Duodenum (tissue), 1 donor: ENCODE results near the genes LARGE2 and ATG13.

GRCh38 chr11:44630391-44630862 is 65.0 kb downstream of the CD82 start:
- PRO-cap = no peak

GRCh38 chr11:44893098-44893738 is 57.5 kb downstream of the TP53I11 start:
- PRO-cap = no peak

- PRO-cap = no peak
Observed at GRCh38 chr11:44919138-44919799, 31.4 kb downstream of the TP53I11 start.

DNA sequence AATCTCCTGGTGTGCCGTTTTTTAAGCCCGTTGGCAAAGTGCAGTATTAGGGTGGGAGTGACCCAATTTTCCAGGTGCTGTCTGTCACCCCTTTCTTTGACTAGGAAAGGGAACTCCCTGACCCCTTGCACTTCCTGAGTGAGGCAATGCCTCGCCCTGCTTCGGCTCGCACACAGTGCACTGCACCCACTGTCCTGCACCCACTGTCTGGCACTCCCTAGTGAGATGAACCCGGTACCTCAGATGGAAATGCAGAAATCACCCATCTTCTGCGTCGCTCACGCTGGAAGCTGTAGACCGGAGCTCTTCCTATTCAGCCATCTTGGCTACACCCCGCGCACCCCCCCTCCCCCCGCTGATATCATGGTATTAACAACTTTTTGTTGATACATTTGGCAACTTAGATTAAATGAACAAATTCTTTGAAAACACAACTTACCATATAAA is 18.3 kb upstream of the PRDM11 start:
- PRO-cap = no peak

DNA sequence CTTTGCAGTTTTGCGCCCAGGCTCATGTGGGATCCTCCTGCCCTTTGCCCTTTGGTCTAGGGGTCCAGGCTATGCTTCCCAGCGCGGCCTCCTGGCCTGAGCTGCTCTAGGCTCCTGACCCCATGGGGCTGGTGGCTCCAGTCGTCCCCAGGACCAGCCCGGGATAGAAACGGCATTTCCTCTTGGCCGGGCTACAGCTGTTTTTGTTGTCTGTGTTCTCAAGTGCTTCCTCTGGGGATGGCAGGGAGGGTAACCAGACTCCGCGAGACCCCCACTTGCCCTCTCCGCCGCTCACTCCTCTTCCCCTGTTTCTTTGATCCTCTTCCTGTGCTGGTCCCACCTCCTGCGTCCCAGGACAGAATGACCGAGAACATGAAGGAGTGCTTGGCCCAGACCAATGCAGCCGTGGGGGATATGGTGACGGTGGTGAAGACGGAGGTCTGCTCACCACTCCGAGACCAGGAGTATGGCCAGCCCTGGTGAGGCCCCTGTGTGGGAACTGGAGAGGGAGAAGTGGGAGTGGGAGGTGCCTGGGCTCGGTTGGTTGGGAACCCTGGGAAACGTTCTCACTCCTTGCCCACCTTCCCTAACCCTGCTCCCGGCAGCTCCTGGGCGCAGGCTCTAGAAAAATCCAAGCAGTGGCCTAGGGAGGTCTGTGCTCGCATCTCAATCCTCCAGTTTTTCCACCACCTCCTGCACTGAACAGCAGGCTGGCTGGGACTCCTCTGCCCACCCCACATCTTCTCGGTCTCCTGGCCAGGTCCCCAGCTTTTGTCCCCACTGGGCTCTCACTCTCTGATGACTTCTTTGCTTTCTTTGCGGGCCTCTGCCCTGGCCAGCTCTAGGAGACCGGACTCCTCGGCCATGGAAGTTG is 35.2 kb downstream of the PRDM11 start:
- PRO-cap = no peak

DNA sequence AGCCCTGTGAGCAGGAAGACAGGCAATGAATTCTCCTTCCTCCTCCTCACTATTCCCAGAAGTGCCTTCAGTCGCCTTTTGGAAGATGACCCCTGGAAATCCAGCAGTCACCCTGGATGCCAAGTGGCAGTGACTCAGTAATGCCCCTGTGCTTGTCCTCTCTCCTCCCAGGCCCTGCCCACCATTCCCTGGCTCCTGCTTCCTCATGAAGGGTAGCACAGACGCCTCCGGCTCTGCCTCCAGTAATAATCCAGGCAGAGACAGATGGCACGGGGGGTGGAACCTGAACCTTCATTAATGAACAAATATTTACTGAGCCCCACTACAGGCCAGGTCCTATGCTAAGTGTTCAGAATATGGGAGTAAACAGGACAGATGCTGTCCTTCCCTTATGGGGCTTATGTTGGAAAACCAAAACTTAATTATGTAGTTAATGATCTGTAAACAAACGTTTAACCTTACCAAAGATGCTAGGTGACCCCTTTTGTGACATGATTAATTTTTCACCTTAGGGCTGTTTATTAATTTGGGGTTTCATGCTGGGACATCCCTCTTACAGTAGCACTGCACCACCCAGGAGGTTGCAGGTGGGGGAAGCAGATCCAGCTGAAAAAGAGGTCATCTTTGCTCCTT is 23.1 kb downstream of the SYT13 start:
- PRO-cap = no peak

DNA sequence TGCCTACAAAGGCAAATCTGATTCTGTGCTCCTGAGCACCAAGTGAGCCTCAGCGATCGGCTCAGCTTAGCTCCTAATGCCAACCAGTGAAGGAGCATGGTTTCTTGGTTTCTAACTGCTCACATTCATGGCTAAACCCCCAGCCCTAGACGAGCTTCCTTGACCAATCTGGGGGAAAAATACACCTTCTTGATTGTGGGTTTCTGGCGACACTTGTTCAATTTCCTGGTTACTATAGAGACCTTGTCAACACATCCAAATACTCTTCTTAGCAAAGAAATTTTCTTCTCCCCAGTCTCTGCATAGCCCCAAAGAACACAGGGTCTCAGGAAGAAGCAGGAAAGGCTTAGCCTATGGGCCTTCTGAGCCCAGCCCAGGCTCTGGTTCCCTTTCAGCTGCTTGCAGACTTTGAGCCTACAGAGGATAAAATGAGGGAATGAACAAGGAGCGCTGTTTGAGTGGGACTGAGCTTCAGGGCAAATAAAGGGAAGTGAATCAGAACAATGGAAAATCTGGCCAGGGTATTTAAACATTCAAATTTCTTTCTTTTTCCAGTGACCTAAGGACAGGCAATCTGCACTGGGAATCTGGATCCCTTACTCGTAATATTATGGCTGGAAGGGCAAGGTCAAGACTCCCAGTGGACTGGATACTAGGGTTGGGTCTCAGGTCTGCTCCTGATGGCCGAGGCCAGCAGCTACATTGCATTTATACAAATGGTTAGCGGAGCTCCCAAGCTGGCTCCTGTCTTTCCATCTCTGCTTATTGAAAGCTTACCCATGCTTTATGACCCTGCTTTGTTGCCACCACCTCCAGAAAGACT is 88.7 kb upstream of the SYT13 start:
- PRO-cap = no peak

- PRO-cap = bidirectional peak, plus-strand start at chr11:45804406, minus-strand start at chr11:45804260
Observed at GRCh38 chr11:45803770-45804849, 839 bp upstream of the SLC35C1 start.

DNA sequence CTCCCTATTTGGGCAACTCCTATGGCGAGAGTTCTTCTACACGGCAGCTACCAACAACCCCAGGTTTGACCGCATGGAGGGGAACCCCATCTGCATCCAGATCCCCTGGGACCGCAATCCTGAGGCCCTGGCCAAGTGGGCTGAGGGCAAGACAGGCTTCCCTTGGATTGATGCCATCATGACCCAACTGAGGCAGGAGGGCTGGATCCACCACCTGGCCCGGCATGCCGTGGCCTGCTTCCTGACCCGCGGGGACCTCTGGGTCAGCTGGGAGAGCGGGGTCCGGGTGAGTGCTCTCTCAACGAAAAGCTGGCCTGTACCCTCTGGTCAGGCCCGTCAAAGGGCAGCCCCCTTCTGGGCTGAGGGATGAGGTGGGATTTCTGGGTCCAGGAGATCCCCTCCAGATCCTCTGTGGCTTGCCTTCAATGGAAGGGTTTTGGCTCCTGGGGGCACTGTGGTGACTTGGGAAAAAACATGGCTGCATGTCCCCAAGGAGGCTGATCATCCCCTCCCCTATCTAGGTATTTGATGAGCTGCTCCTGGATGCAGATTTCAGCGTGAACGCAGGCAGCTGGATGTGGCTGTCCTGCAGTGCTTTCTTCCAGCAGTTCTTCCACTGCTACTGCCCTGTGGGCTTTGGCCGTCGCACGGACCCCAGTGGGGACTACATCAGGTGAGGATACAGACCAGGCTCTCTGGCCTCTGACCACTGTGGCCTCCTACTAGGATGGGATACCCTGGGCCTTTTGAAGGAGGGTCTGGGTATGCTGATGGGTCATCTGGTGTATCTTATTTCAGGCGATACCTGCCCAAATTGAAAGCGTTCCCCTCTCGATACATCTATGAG is 15.7 kb upstream of the MAPK8IP1 start:
- PRO-cap = no peak

DNA sequence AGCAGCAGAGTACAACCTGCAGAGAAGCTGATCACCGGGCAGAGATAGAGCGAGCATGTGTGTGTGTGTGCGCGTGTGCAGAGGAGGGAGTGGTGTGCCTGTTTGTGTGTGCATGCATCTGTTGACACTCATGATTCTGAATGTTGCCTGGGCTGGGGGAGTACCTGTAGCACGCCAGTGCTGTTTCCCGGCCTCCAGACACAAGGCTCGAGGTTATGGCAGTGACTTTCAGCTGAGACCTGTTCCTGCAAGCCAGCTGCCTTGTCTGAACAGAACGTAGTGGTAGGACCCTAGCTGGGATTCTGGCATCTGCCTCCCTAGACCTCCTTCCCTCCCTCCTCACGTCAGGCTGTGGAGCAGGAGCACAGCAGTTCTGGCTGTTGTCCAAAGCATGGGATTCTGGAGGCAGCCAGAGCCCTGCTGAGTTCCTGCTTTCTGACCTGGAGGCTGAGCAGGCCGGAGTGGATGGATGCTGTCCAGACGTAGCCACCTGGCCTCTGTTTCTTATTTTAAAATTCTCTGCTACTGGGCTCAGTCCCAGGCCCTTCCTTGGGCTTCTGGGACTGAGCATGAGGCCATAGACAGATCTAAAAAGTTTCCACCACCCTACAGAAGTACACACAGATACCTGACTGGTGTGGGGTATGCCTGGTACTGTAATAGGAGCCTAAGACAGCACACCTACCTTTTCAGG is 4.3 kb upstream of the MAPK8IP1 start:
- PRO-cap = no peak

DNA sequence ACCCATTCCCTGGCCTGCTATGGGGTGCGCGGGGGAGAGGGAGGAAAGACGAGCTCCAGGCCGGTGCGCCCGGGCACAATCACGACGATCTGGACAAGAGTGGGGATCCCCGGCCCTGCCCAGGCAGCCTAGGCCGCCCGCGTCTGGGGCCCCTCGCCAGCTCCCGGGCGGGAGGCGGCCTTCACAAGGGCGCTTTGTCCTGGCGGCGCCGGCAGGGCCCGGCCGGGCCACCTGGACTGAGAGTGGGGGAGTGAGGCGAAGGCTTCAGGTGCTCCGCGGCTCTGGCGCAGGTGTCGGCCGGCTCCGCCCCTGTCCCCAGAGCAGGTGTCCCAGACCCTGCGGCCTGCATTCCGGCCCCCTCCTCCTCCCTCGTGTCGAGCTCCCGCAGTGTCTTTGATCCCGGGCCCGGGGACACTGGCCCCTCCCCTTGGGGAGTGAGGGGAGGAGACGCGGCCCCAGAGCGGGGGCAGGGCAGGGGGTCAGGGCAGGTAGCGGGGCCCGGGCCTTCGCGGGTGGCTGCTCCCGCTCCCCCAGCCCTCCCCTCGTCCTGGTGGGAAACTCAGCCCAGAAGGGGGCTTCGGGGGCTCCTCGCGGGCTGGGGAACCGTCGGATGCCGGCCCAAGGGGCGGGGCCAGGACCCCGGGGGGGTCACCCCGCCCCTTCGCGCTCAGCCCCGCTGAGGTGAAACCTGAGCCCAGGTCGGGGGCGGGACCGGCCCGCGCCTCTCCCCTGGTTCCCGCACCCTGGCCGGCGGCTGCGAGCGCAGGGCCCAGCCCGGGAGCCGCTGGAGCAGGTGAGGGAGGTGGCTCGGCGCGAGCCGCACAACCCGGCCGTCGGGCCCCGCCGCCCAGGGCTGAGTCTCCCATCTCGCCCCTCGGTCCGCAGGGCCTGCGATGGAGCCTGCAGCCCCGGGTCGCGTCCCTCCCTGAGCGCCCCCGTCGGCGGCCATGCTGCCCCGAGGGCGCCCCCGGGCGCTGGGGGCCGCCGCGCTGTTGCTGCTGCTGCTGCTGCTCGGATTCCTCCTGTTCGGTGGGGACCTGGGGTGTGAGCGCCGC is at the start of gene LARGE2:
Gene LARGE2, plus strand, starts transcription at position 721 of the 1,055 bp plus-strand sequence.
- PRO-cap = no peak

- PRO-cap = no peak
Observed at GRCh38 chr11:46042969-46043735, 78.1 kb downstream of the PHF21A start.

DNA sequence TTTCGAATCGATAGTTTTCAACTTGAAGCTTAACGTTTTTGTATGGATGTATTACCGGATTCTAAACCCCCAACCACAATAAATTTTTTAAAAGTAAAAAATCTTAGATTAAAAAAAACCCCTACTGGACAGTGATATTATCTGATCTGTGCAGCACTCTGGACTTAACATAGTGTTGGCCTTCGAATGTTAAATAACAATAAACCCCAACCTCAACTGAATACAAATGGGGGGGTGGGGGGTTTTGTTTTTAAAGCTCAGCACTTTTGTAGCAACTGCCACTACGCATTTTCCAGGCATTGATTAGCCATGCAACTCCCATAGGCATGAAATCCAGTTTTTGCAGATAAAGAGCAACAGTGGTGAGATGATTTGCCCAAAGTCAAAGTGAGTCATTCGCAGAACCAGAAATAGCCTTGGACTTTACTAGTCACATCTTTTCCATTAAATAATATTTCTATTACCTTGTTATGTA is 1.6 kb upstream of the PHF21A start:
- PRO-cap = unidirectional peak, minus-strand start at position 305 of the sequence

DNA sequence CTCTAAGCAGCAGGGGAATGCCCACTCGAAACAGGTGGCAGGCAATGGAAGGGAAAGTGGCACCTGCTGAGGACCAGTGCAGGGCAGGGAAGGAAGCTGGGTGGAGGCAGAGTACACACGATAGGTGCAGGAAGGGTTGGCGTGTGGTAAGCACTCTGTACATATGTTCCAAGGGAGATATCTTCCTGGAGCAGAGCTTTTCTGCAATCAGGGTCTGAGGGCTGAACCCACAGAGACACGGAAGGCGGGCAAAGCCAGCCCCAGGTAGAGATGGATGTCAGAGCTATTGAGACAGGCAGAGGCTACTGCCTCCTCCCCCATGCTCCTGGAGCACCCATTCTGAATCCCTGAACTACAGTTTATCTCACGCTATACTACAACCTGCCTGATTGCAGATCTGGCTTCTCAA is 11.5 kb upstream of the CREB3L1 start:
- PRO-cap = no peak

GRCh38 chr11:46272028-46272526 is 5.4 kb upstream of the CREB3L1 start:
- PRO-cap = no peak

DNA sequence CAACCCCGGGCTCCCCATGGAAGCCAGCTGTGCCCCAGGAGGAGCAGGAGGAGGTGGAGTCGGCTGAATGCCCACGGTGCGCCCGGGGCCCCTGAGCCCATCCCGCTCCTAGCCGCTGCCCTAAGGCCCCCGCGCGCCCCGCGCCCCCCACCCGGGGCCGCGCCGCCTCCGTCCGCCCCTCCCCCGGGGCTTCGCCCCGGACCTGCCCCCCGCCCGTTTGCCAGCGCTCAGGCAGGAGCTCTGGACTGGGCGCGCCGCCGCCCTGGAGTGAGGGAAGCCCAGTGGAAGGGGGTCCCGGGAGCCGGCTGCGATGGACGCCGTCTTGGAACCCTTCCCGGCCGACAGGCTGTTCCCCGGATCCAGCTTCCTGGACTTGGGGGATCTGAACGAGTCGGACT is 339 bp downstream of the CREB3L1 start:
- PRO-cap = unidirectional peak, plus-strand start at position 245 of the sequence

GRCh38 chr11:46428694-46429398 is 37.3 kb upstream of the CHRM4 start:
- PRO-cap = no peak

GRCh38 chr11:46492449-46492845 is 100.9 kb upstream of the CHRM4 start:
- PRO-cap = no peak

DNA sequence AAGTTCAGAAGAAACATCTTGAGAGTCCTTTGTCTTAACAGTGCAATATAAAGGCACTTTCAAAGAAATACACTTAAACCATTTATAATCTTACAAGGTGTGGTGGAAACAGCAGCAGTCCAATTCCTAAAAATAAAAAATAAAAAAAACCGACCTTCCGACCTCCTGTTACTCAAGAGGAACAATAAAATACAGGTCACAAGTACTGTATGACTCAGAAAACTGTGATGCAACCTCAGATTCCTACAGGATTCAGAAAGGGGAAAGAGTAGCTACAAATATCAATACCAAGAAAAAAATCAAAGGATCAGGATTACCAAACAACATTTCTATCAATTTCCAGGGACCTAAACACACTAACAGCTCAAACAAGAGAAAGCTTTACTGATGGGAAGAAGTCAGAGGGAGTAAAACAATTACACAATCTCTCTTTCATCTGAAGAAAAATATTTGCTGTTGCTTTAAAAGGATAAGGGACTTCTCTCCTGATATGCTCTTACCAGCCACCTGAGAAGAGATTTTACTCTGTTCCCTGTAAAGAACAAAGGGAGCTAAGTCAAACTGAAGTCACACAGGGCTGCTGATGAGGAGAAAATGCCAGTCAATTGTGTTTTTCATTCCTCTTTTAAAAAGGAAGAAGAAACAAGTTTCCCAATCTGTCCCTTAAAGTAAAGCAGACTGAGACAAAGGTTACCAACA is 39.5 kb downstream of the AMBRA1 start:
- PRO-cap = no peak

GRCh38 chr11:46617434-46618550 is at the start of gene ATG13:
TSS of gene ATG13 (plus strand) at chr11:46617553.
- PRO-cap = bidirectional peak, plus-strand start at chr11:46617585, minus-strand start at chr11:46617176; unidirectional peak, minus-strand start at chr11:46617849